Stomach (tissue), 7 donors: Measurements from ENCODE around the genes SLC16A3 and CSNK1D.

DNA sequence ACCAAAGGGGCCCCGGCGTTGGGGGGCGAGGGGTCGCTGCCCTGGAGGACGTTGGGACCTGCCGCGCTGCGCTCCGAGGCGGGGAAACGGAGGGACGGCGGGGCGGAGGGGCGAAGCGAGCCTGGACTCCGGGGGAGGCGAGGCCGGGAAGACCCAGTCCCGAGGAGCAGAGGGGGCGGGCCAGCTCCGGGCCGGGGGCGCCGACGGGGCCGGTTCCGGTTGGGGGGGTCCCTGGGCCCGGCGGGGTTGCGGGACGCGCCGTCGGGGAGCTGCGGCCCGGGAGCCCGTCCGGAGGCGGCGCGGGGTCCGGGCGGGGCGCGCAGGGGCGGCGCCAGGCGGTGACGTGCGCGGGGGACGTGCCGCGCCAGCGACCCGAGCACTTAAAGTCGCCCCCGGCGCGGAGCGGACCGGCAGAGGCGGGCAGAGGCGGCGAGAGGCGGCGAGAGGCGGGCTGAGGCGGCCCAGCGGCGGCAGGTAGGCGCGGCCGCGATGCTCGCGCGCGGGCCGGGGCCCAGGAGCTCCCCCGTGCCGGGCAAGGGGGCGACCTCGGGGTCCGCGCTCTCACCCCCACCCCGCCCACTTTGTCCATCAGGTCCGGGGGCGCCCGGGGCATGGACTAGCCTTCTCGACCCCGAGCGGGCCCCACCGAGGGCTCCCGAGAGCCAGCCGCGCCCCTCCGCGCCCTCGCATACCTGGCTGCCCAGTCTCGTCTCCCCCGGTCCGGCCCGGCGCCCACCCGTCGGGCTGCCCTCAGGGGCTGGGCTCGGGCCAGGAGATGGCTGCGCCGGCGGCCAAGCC lies at the start of gene SLC16A3:
TSS of gene SLC16A3 (plus strand) at position 410 of the 798 bp plus-strand sequence.
- PRO-cap, result bidirectional peak, plus-strand start at position 413 of the sequence, minus-strand start at position 299 of the sequence
- RAMPAGE, long total RNA, 5 experiments, result start-site peak on the plus strand in 2 of 5 experiments, centred at positions 418 to 433 of the sequence, 8 to 40 reads per replicate
- RRBS, result 2% methylated on average over 72 of the region's 112 CpGs

- PRO-cap, result no peak
- RAMPAGE, long total RNA, 5 experiments, result start-site peak on the minus strand in 1 of 5 experiments, at chr17:82270730-82271049 at its widest, 9 reads per replicate
- RRBS, result no CpG with 5 or more reads among the region's 26 CpGs
Measured at GRCh38 chr17:82270087-82271193, 3.1 kb downstream of the CSNK1D start.

GRCh38 chr17:82273042-82273893 lies at the start of gene CSNK1D:
TSS of gene CSNK1D (minus strand) at chr17:82273700.
- PRO-cap, result unidirectional peak, minus-strand start at chr17:82273431; bidirectional peak, plus-strand start at chr17:82273778, minus-strand start at chr17:82273700
- RAMPAGE, long total RNA, 5 experiments, result start-site peak on the plus strand in 3 of 5 experiments, at chr17:82273748-82273832 at its widest, 20 to 41 reads per replicate; start-site peak on the minus strand in 4 of 5 experiments, at chr17:82273395-82273706 at its widest, 44 to 428 reads per replicate
- RRBS, result 1% methylated on average over 71 of the region's 95 CpGs

DNA sequence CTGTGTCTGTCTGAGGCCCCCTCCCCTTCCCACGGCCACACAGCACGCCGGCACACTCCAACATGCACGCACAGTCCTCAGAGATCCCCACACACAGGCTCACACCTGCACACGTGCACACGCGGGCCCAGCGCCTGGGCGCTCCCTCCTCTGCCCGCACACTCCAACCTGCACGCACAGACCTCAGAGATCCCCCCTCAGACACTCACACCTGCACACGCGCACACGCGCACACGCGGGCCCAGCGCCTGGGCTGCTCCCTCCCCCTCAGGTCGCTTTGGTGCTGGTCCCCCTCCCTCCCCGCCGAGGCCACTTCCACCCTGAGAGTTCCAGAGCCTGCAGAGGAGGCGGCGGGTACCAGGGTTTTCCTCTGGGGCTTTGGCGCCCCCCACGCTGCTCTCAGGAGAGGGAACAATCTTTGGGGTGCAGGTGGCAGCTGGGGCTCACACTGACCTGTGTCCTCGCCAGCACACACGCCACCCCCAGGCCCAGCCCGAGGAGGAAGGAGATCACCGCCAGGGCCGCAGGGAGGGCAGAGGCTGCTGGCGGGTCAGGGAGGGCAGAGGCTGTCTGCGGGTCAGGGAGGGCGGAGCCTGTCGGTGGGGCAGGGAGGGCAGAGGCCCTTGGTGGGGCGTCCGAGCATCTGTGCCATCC lies 1.5 kb downstream of the CD7 start:
- PRO-cap, result no peak
- RAMPAGE, long total RNA, 5 experiments, result start-site peak on the minus strand in 1 of 5 experiments, centred at position 516 of the sequence, 6 reads per replicate
- RRBS, result no CpG with 5 or more reads among the region's 36 CpGs

- PRO-cap, result unidirectional peak, minus-strand start at chr17:82320456
- RAMPAGE, long total RNA, 5 experiments, result no peak in any of the 5 experiments
- RRBS, result 45% methylated on average over 10 of the region's 23 CpGs
Measured at GRCh38 chr17:82320116-82320736, 2.8 kb upstream of the CD7 start.

DNA sequence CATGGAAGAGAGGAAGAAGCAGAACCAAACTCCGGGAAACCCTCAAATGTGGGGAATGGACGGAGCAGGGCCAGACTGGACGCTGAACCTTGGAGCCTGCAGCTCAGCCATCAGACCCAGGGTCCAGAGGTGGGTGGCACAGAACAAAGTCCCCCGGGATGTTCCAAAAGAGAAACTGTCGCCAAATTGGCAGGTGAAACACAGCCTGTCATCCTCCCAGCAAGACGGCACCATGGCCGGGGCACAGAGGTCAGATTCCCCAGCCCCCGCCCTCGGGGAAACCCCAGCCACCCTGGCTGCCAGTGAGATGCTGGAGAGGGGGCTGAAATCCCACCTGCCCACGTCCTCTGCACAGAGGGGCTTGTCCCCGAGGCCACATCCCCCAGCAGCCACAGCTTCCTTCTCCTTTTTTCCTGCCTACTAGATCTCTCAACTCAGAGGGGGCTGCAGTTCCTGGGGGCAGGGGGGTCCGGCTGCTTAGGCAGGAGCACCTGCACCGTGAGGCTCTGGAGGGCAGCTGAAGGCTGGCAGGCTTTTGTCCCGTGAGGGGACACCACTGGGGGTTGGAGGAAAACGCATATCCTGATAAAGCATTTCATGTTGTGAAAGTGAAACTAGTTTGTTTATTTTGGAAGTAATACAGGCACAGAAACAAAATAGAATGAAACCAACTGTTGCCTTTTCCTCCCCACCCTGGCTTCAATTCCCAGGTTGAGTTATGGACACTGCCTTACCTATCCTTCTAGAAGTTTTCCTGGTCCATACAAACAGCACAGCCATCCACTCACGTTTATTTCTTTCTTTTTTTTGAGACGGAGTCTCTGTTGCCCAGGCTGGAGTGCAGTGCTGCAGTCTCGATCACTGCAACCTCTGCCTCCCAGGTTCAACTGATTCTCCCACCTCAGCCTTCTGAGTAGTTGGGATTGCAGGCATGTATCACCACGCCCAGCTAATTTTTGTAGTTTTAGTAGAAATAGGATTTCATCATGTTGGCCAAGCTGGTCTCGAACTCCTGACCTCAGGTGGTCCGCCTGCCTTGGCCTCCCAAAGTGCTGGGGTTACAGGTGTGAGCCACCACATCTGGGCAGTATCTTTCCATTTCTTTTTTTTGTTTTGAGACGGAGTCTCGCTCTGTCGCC lies 1.4 kb upstream of the SECTM1 start:
- PRO-cap, result bidirectional peak, plus-strand start at position 702 of the sequence, minus-strand start at position 508 of the sequence
- RAMPAGE, long total RNA, 5 experiments, result no peak in any of the 5 experiments
- RRBS, result 21% methylated on average over 6 of the region's 24 CpGs

DNA sequence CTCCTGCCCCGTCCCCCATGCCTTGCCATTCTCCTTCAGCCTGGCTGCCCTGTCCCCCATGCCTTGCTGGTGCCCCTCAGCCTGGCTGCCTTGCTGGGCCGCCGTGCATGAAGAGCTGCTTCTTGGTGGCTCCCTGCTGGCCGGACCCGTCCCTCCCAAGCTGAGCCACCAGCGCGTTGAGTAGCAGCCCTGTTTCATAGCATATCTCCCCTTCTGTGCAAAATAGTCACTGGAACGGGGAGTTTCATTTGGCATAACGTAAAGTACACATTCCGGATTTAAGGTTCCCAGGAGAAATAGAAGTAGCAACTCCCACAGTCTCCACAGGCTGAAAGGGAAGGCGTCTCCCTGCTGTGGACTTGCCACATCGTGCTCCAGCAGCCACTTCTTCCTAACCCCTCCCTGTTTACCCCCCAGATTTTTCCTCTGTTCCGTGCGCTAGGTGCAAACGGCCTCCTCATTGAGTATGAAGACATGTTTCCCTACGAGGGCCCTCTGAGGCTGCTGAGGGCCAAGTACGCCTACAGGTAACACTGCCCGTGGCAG lies 5.7 kb upstream of the OGFOD3 start:
- PRO-cap, result no peak
- RAMPAGE, long total RNA, 5 experiments, result no peak in any of the 5 experiments
- RRBS, result no CpG with 5 or more reads among the region's 18 CpGs

GRCh38 chr17:82444787-82445668 lies 5.5 kb downstream of the CYBC1 start:
- PRO-cap, result no peak
- RAMPAGE, long total RNA, 5 experiments, result no peak in any of the 5 experiments
- RRBS, result no CpG with 5 or more reads among the region's 31 CpGs

- PRO-cap, result no peak
- RAMPAGE, long total RNA, 5 experiments, result no peak in any of the 5 experiments
- RRBS, result no CpG with 5 or more reads among the region's 11 CpGs
Measured at GRCh38 chr17:82507571-82508248, 11.8 kb upstream of the FOXK2 start.

GRCh38 chr17:82571459-82572190 lies 52.1 kb downstream of the FOXK2 start:
- PRO-cap, result no peak
- RAMPAGE, long total RNA, 5 experiments, result start-site peak on the plus strand in 3 of 5 experiments, at chr17:82571317-82572291 at its widest, 6 to 21 reads per replicate
- RRBS, result no CpG with 5 or more reads among the region's 25 CpGs

- PRO-cap, result no peak
- RAMPAGE, long total RNA, 5 experiments, result no peak in any of the 5 experiments
- RRBS, result no CpG with 5 or more reads among the region's 16 CpGs
Measured at GRCh38 chr17:82595938-82596267, 52.3 kb downstream of the WDR45B start.

DNA sequence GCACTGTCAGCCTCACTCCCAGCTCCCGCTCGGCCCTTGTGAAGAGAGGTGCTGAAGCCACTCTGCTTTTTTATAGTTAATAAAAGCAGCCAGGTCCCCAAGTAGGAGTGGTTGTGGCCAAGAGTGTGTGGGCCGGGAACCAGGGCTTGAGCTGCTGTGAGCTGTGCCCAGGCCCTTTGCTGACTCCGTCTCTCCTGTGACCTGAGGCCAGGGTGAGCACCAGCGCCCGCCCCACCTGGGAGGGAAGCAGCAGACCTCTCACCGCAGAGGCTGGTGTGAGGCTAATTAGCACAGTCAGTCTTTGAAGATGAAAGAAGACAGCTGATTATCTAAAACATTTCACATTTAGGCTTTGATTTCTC lies 36.7 kb downstream of the TBCD start:
- PRO-cap, result no peak
- RAMPAGE, long total RNA, 5 experiments, result no peak in any of the 5 experiments
- RRBS, result no CpG with 5 or more reads among the region's 7 CpGs

- PRO-cap, result no peak
- RAMPAGE, long total RNA, 5 experiments, result start-site peak on the plus strand in 1 of 5 experiments, at chr17:82815273-82815706 at its widest, 11 reads per replicate
- RRBS, result no CpG with 5 or more reads among the region's 17 CpGs
Measured at GRCh38 chr17:82815101-82815806, 24.6 kb downstream of the ZNF750 start.

DNA sequence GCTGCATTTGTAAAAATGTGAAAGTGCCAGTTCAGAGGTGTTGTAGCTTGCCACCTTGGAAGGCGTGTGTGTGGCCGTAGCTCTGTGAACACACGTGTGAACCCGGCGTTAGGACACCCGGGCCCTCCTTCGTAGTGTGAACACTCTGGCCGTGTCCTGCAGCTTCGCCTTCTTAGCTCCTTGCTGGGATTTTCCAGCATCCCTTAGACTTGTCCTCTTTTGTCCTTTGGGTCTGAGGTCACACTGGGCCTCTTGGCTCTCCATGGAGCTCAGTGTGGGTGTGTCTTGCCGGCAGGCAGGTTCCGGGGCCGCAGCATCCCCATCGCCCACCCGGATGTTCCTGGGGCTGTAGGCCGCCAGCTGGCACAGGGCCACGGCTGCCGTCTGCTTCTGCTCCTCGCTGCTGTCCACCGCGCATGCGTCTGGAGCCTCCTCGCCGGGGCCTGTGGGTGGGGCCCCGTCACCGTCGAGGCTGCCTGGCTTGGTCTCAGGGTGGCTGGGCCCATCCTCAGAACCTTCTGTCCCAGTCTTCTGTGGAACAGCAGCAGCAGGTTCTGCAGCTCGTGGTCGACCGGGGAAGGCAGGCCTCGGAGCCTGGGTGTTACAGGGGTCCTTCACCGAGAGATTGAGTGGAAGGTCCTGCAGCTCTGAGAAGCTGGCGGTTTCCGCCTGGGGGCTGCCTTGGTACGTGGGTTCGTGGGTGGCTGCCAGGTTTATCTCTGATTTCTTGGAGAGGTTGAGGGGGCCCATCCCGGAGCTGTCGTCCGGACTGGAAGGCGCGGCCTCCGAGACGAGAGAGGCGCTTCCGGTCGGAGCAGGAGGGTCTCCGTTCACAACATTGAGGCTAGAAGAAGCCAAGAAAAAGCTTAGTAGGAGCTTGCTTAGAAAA lies 9.5 kb downstream of the ZNF750 start:
- PRO-cap, result no peak
- RAMPAGE, long total RNA, 5 experiments, result start-site peak on the plus strand in 1 of 5 experiments, centred at position 478 of the sequence, 19 reads per replicate
- RRBS, result 67% methylated on average over 14 of the region's 46 CpGs

DNA sequence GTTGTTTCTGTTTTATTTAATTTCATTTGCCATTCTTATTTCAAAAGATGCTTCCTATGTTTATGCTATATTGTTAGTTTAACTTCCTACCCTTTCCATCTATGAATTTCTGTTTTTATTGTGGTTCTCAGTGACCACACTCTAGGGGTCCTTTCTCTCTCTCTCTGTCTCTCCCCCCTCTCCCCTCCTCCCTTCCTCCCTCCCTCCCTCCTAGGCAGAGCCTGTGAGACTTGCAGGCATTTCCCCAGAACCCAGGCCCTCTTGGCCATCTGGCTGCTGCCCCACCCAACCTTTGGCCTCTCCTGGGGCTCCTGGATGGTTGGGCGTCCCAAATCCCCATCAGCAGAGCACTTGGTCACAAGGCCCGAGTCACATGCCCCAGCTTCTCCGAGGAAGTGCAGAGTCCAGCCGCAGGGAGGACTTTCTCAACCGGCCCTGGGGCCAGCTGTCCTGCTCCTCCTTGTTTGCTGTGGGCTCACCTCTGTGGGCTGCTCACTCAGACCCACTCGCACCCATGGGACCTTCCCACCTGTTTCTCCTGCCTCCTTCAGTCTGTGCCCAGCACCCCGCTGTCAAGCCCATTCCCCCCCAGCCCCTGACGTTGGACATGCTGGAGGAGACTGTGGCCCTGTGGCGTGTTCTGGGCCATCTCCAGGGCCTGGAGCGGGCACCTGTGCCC lies 42.1 kb upstream of the ZNF750 start:
- PRO-cap, result bidirectional peak, plus-strand start at position 400 of the sequence, minus-strand start at position 271 of the sequence
- RAMPAGE, long total RNA, 5 experiments, result no peak in any of the 5 experiments
- RRBS, result no CpG with 5 or more reads among the region's 10 CpGs

GRCh38 chr17:82890848-82891703 lies 51.3 kb upstream of the ZNF750 start:
- PRO-cap, result bidirectional peak, plus-strand start at chr17:82891148, minus-strand start at chr17:82891111
- RAMPAGE, long total RNA, 5 experiments, result start-site peak on the plus strand in 3 of 5 experiments, at chr17:82890881-82891525 at its widest, 5 to 48 reads per replicate
- RRBS, result 55% methylated on average over 6 of the region's 31 CpGs

DNA sequence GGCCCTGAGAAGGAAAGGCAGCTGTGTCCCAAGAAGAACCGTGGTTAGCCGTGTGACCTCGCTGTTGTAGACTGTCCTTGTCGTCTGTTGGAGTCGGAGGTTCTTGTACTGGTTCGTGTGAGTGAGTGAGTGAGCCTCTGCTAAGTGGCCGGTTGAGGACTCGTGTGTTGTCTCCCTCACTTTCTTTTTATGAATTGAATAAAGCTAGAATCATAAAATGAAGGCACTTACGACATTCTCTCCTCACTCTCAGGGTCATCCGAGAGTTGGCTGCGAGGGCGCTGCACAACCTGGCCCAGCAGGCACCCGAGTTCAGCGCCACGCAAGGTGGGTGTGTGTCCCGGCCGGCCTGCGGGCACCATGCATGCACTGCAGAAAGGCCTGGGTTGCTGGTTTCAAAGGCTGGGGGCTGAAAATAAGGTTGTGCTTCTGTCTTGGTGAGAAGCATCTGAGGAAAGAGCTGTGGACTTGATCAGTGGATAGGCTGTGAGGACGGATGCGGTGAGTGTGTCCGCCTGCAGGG lies 63.4 kb upstream of the ZNF750 start:
- PRO-cap, result no peak
- RAMPAGE, long total RNA, 5 experiments, result start-site peak on the plus strand in 1 of 5 experiments, centred at position 265 of the sequence, 16 reads per replicate
- RRBS, result no CpG with 5 or more reads among the region's 21 CpGs

DNA sequence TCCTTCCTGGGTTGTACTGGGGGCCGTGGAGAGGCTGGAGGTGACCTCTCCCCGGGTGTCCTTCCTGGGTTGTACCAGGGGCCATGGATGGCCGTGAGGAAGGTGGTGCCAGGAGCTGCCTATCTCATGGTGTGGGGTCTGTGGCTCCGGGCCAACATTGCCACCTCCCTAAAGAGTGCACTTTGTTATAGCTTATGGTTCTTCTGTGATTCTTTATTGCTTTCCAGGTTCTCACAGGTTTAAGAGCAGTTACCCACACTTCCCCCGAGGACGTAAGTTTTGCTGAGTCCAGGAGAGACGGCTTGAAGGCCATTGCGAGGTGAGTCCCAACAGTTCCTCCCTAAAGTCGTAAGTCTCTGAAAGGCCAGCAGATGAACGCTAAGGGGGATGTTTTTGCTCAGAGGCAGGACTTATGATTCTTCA lies 86.4 kb upstream of the ZNF750 start:
- PRO-cap, result no peak
- RAMPAGE, long total RNA, 5 experiments, result start-site peak on the plus strand in 2 of 5 experiments, centred at positions 261 to 296 of the sequence, 24 reads per replicate
- RRBS, result 91% methylated on average over 1 of the region's 10 CpGs

- PRO-cap, result no peak
- RAMPAGE, long total RNA, 5 experiments, result no peak in any of the 5 experiments
- RRBS, result no CpG with 5 or more reads among the region's 6 CpGs
Measured at GRCh38 chr17:82941682-82942120, 101.9 kb upstream of the ZNF750 start.

DNA sequence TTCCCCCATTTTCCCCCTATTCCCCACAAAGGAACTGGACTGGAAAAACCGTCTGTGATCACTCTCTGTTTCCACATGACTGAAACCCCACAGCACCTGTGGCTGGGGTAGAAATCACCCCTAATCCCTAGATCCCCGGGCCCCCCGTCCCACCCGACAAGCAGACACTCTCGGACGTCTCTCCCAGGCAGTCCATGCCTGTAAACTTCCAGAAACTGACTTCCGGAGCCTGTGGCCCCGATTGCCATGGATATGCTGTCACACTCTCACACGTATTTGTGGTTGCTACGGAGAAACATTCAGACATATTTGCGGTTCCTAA lies 38.8 kb downstream of the B3GNTL1 start:
- PRO-cap, result no peak
- RAMPAGE, long total RNA, 5 experiments, result no peak in any of the 5 experiments
- RRBS, result 77% methylated on average over 4 of the region's 11 CpGs